Mucosa of descending colon (tissue), 1 donor: ENCODE data around the gene SLIT2.

GRCh38 chr4:17622846-17623439 lies 8.5 kb downstream of the MED28 start:
- PRO-cap, result no peak

- PRO-cap, result no peak
Measured at GRCh38 chr4:17802269-17802918, 8.2 kb downstream of the DCAF16 start.

DNA sequence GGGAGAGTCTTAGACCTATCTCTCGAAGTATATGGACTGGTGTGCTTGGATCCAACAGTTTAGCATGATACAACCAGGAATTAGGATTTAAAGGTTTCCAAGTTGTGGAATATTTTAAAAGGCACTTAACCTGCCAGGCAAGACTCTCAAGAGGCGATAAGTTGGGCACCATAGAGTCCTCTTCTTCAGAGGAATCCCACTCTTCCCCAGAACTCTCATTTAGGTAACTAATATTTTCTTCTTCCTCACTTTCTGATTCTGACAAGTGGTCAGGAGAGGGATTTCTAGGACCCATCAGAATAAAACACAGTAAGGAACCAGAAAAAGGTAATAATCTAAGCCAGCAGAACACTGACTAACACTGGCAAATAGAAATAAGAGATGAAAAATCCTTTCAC lies 6.7 kb downstream of the DCAF16 start:
- PRO-cap, result no peak

DNA sequence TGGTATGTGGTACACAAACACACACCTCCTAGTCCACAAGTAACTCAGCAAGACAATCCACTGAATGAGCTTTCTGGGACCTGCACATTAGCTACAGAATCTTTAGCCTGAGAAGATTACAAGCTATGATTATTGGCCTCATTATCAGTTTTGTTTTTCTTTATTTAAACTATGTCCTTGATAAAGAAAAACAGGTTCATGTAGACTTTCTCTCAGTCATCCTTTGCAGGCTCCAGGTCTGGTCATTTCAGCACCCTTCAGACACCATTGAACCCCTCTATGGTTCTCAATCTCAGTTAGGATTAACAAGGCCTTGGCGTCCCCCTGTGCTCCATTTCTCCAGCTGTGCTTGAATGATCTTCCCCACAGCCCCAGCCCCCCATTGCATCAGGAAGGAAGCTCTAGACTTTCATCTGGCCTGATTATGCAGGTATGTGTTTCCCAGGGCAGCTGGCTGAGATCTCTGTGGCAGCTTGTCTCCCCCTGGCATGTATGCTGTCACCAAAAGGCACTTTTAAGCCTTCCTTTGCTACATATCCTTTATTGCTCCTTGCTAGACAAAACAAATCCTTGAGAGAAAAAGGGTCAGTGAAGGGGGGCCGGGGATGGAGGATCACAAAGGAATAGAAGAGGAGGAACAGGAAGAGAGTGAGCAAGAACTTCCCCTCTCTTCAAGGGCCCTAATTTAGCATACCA lies 1056.1 kb upstream of the SLIT2 start:
- PRO-cap, result no peak

DNA sequence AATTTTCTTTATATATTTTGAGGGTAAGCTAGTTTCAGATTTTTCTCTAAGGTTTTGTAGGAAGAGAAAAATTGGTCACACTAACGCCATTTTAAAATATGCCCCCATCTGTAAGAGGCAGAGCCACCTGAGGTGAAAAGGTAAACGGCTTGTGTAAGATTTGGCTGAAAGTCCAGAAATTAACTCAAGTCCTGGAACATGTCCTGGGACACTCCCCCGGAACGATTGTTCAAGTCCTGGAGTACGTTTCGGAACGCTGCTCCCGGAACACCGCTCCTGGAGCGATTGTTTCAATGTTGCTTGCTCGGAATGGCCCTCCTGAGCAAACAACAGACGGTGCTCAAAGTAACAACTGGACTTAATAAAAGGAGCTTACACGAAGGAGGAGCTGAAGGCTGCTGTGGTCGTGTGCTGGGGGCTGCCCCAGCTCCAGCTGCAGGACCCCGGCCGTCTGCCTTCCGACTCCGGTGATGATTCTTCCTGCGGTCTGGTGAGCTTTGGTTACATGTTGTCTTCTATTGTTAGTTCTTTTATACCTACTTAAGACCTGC lies 796.5 kb upstream of the SLIT2 start:
- PRO-cap, result no peak

GRCh38 chr4:19455754-19456161 lies 795.9 kb upstream of the SLIT2 start:
- PRO-cap, result no peak

- PRO-cap, result no peak
Measured at GRCh38 chr4:19775788-19776162, 475.9 kb upstream of the SLIT2 start.

GRCh38 chr4:20251661-20252317 lies at the start of gene SLIT2:
SLIT2 (plus strand) TSS chr4:20251905.
- PRO-cap, result bidirectional peak, plus-strand start at chr4:20251903, minus-strand start at chr4:20251780

DNA sequence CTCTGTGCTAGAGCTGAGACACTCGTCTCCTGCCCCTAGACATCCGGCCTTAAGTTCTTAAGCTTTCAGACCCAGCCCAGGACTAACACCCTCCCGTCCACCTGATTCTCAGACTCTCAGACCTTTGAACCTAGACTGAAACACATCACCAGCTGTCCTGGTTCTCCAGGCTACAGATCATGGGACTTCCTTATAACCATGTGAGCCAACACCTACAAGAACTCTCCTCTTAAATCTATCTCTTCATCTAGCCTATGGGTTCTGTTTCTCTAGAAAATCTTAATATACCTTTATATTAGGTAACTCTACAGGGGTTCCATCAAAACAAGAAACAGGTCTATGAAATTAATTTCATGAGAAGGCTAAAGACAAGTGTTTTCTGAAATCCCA lies 14.9 kb downstream of the ADGRA3 start:
- PRO-cap, result bidirectional peak, plus-strand start at position 199 of the sequence, minus-strand start at position 59 of the sequence

DNA sequence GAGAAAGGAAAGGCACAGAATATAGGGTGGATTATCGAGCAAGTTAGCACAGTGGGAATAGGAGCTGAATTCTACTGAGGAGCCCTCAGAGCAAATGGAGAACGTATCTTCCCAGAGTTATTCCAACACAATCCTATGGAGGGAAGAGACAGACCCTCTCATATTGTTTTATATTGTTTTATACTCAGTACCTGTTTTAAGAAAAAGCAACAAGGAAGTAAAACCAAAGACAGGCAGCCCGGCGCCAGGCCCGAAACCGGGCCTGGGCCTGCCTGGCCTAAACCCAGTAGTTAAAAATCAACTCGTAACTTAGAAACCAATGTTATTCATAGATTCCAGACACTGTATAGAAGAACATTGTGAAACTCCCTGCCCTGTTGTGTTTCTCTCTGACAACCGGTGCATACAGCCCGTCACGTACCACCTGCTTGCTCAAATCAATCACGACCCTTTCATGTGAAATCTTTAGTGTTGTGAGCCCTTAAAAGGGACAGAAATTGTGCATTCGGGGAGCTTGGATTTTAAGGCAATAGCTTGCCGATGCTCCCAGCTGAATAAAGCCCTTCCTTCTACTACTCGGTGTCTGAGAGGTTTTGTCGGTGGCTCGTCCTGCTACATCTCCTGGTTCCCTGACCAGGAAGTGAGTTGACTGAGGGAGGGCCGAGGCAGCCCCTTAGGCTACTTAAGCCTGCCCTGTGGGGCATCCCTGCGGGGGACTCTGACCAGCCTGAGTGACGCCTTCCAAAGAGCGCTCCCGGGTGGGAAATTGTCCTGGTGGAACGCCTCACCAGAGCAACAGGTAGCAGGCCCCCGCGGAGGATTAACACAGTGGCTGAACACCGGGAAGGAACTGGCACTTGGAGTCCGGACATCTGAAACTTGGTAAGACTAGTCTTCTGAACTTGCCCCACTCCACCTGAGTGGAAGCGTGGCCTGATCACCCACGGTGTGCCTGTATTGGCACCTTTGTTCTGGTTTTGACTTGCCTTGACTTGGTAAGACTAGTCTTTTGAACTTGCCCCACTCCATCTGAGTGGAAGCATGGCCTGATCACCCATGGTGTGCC lies 83.6 kb upstream of the ADGRA3 start:
- PRO-cap, result no peak

- PRO-cap, result no peak
Measured at GRCh38 chr4:22692450-22693258, 176.8 kb upstream of the ADGRA3 start.

GRCh38 chr4:23788374-23789019 lies 101.3 kb downstream of the PPARGC1A start:
- PRO-cap, result no peak

DNA sequence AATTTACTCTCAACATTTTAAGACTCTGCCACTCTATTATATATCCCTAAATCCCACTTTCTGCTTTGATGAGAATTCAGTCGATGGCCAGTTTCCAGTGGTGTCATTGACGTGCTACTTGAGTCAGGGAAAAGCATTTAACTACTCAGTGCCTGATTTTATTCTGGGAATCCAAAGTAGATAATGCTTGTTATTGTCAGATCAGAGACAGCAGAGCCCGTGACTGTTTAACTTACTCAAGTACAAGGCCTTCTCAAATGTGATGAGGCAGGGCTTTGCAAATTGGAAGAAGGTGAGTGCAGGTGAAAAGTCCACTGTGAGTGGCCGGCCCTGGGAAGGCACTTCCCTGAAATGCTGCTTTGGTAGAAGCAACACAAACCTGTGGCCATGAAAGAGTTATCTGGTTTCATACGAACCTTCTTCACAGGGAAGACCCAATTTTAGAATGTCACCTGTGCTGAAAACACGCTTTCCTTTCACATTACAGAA lies 8.3 kb downstream of the PPARGC1A start:
- PRO-cap, result no peak

DNA sequence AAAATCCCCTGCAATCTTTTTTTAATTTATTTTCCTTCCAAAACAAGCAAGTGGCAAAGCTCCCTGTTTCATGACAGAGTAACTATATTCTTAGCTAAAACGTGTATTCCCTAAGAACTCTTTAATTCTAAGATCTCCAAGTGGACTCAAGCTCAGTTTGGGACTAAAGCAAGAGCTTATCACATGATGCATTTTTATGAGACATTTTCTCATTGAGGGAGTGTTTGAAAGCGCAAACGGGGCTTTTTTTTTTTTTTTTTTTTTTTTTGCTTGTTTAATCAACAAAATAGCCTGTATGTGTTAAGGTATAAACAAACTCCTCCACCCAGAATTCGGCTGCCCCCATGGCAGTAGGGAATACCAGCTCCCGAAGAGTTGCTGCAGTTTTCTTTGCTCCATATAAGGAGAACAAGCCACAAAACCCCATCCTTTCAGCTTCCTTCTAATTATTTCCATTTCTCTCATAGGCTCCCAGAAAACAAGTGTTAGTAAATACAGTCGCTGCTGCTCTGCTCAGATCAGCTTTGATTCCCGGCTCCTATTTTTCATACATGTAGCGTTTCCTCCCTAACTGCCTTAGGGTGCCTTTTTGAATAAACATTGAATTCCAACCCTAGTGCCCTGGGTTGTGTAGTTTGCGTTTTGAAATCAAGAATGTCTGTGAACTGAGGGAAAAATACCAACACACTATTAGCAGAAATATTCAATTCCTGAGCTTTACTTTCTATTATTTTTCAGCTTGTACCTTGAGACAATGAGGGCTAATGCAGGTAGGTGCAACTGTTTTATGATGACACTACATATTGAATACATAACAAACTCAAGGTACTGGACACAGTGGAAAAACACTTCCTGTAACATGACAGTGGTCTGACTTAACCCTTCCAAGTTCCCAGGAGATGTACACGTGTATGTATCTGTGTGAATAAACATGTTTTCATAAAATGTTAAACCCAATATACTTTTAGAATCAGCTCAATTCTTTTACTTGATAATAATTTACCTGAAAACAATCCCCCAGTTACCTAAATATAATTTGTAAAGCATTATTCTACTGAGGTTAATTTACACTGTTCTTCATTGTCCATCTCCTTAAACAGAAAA lies 865 bp upstream of the PPARGC1A start:
- PRO-cap, result no peak

DNA sequence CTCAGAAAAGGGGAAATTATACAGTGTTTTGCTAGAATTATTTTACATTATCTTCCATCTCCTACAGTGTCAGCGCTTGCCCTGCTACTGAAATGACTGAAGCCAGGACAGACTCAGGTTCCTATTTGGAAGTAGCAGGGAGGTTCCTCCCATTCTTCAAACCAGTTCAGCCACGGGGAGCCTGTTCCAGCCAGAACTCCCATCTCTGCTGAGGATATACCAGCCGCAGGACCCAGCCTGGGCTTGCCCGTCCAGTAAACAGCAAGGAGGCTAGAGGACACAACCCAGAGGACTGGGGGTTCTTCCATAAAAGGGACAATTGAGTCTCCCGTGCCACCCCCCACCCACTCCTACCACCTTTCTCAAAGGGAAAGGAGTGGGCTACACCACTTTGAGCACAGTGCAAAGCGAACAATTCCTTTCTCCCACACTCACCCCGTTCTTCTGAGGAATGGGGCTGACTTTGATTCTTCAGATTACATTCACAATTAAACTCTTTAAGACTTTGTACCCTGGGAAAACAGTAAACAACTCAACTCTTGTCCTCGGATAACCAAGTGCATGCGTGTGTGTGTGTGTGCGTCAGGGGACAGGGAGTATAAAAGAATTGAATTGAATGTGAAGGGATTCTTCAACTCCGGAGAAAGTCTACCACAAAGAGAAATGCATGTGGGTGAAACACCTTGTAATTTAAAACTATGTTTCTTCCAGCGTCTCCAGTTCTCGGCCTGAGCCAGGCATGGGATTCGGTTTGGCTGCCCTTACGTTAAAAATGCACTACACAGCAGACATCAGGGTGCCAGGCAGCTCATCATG lies 31.1 kb upstream of the PPARGC1A start:
- PRO-cap, result no peak

- PRO-cap, result no peak
Measured at GRCh38 chr4:23931457-23931849, 41.6 kb upstream of the PPARGC1A start.

DNA sequence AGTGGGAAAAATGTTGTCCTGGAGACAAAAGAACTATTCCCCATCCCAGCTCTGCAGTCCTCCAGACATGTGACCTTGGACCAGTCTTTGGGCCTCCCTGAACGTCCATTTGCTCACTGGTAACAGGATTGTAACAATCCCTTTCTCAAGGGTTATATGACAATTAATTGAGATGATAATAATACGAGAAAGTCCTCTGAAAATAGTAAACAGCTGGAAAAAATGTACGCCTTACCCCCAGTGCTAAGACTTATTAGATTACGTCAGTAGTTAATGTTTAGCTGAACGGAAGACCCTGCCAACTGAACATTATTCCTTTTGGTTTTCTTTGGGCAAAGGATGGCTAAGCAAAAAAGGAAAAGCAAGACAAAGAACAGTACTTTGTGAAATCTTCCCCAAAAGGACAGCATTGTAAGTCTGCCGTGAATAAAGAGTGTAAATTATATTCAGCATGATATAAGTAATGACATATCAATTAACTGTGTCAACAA lies 302.4 kb upstream of the PPARGC1A start:
- PRO-cap, result no peak

DNA sequence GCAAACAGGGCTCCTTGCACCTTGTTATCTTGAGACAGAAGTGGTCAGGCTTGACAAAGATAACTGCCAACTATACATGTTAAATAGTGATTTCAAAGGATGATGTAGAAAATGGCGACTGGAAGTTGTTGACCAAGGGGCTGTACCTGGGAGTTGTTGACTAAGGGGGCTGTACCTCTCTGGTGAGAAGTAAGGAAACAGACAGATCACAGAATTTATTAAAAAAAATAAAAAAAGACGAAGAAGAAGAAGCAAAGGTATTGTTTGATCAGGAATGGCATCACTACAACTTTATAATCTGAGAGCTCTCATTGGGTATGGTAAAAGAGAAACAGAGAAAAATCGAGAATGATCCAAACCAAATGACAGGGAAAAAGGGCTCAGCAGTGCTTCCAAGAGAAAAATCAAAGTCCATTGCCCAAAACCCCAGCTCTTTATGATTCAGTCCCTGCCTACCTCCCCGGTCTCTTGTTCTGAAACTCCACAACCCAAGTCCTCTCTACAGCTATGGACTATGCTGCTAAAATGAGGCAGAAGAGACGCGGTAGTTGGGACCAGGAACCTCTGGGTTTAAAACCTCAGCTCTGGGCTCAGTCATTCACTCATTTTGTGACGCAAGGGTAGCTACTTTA lies 341.0 kb upstream of the PPARGC1A start:
- PRO-cap, result no peak

- PRO-cap, result no peak
Measured at GRCh38 chr4:24261234-24261756, 323.1 kb downstream of the DHX15 start.

GRCh38 chr4:24799762-24800334 lies 4.5 kb downstream of the SOD3 start:
- PRO-cap, result no peak